ENCODE results near the genes PCDH11X, RPL36A, ARMCX2 and GPRASP3.

DNA sequence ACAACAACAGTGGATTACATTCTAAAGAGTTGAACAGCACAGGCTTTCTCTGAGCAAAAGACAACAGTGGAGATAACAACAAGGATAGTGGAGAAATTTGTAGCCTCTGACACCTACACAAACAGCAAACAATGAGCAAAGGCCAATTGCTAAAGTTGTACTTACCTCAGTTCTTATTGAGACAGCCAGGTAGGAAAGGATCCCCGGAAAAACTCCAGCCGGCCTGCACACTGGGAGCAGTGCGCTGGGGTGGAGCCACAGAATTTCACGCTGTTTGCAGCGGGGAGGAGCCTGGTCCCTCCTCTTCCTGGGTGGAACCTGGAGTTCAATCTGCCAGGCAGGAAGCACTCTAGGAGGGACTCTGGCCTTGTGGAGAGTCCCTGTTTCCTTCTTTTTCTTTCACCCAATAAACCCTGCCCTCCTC, 382.6 kb upstream of the TGIF2LX start:
- RRBS, result no CpG with 5 or more reads among the region's 5 CpGs

DNA sequence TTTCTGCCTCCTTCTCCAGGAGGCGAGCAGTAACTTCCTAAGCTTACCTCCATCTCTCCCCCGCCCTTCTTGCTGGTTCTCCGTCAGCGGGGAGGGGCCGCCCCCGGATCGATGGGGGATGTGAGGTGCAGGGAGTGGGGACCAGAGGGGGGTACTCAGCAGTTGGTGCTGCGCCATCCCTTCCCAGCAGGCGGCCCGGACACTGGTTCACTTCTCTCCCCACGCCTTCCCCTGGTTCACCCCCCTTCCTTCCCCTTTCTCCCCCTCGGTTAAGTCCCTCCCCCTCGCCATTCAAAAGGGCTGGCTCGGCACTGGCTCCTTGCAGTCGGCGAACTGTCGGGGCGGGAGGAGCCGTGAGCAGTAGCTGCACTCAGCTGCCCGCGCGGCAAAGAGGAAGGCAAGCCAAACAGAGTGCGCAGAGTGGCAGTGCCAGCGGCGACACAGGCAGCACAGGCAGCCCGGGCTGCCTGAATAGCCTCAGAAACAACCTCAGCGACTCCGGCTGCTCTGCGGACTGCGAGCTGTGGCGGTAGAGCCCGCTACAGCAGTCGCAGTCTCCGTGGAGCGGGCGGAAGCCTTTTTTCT, at the start of gene PCDH11X:
Gene PCDH11X, plus strand, starts transcription at position 322 of the 585 bp plus-strand sequence.
- RRBS, result no CpG with 5 or more reads among the region's 36 CpGs

- RRBS, result no CpG with 5 or more reads among the region's 2 CpGs
Measured at GRCh38 chrX:96885376-96885575, 1.6 kb downstream of the RPA4 start.

GRCh38 chrX:97261698-97262932, 378.4 kb downstream of the RPA4 start:
- RRBS, result no CpG with 5 or more reads among the region's 12 CpGs

DNA sequence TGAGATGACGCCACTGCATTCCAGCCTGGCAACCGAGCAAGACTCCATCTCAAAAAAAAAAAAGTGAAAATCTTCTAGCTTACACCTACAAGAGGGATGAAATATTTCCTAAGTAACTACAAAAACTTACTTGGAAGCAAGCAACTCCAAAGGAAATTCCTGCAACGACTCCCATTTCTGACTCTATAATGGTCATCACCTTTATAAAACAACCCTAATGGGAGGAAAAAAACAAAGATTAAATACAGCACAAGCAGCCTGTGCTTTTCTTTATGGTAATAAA, 4.3 kb downstream of the TSPAN6 start:
- RRBS, result no CpG with 5 or more reads among the region's 3 CpGs

DNA sequence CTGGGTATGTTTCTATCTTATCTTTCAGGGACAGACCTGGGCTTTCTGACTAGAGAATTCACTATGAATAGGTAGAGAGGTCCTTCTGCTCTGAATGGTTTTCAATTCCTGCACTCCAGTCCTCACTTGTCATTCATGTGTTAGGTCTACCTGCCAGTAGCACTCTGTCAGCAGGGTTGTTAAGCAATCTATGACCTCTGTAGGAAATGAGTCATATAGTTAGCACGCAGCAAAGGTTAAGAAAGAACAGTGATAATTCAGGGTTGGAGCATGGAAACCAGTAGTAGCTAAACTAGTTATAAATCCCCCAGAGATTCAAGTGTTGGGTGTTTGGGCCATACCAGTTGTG, 24.9 kb downstream of the ARL13A start:
- RRBS, result no CpG with 5 or more reads among the region's 1 CpG

- RRBS, result no CpG with 5 or more reads among the region's 1 CpG
Measured at GRCh38 chrX:101029127-101029690, 22.7 kb downstream of the TRMT2B start.

DNA sequence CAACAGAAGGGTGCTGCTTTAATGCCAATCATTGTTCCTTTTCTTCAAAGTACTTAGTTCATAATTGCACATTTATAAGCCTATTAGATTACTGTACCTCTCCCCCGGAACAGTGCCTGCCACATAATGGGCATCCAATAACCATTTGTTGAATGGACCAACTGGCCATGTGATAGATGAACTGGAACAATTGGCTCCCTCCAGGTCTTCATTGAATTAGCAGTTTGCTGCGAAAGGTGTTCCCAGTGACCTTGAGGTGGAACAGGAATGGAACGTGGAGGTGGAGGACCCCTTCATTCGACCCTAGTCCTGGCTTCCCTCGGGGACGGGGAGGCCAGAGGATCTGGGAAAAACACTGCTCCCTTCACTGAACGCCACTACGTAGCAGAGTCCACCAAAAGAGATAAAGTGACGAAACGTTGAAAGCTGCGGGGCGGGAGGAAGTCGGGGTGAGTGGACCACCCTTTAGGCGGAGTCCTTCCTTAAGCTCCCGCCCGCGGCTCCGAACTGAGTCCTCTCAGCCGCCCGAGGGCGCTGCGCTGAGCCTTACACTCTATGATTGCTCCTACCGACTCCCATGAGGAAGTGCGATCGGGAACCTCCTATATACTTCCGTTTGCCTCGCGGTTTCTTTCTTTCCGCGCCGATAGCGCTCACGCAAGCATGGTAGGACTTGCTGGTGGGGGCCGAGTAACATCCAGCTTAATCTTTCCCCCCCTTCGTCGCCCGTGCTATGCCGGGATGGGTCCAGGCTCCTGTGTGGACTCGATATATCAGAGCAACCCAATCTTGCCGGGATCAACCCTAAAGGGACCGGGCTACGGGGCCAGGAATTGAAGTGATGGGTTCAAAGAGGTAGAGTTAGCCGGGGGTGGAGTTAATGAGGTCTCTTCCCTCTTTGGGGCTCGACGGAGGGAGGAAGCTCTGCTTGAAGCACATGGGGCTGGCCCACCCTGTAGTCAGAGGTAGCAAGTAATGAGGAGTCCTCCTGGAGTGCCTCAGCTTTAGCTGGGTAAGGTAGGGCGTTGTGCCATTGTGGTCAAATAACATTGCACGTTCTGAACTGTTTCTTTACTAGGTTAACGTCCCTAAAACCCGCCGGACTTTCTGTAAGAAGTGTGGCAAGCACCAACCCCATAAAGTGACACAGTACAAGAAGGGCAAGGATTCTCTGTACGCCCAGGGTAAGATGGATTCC, at the start of gene RPL36A:
Gene RPL36A, plus strand, starts transcription at position 631 of the 1,198 bp plus-strand sequence.
- RRBS, result no CpG with 5 or more reads among the region's 51 CpGs

DNA sequence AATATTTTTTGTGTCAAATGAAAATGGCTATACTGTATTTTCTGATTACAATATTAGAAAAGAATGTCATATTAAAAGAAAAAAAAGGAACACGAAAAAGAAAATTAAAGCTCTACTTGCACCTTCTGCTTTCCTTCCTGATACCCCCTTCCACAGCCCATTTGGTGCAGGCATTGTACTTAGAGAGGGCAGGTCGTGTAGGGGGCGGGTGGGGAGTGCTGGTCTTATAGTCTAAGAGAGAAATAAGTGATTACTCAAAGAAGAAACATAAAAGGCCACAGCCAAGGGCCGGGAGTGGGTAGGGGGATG, 459 bp upstream of the ARMCX4 start:
- RRBS, result no CpG with 5 or more reads among the region's 4 CpGs

GRCh38 chrX:101628022-101628665, 5.2 kb downstream of the ARMCX3 start:
- RRBS, result no CpG with 5 or more reads among the region's 1 CpG

GRCh38 chrX:101659004-101660316, at the start of gene ARMCX2:
Gene ARMCX2, minus strand, starts transcription at chrX:101659850.
- RRBS, result no CpG with 5 or more reads among the region's 47 CpGs

- RRBS, result no CpG with 5 or more reads among the region's 5 CpGs
Measured at GRCh38 chrX:101883595-101884210, 48.1 kb downstream of the ZMAT1 start.

DNA sequence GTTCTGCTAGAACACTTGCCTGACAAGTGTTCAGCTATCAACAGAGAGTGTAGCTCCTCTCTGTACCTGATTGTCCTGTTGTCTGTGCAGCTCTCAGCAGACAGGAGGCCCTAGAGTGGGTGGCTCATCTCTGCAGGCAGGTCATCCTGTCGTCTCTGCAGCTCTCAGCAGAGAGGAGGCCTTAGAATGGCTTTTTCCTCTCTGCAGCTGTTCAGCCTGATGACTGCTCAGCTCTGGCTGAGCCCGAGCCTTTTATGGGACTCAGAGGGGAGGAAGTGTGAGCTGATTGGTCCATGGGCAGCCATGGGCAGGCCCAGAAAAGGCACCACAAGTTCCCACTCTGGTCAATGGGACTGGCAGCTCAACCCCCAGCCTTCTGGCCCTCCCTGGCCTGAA, 92.2 kb downstream of the NXF2 start:
- RRBS, result no CpG with 5 or more reads among the region's 2 CpGs

- RRBS, result 4% methylated on average over 14 of the region's 58 CpGs
Measured at GRCh38 chrX:102712599-102713387, 545 bp downstream of the GPRASP2 start.

- RRBS, result no CpG with 5 or more reads among the region's 18 CpGs
Measured at GRCh38 chrX:102720344-102720858, at the start of gene GPRASP3. Gene GPRASP3, plus strand, starts transcription at chrX:102720743.

DNA sequence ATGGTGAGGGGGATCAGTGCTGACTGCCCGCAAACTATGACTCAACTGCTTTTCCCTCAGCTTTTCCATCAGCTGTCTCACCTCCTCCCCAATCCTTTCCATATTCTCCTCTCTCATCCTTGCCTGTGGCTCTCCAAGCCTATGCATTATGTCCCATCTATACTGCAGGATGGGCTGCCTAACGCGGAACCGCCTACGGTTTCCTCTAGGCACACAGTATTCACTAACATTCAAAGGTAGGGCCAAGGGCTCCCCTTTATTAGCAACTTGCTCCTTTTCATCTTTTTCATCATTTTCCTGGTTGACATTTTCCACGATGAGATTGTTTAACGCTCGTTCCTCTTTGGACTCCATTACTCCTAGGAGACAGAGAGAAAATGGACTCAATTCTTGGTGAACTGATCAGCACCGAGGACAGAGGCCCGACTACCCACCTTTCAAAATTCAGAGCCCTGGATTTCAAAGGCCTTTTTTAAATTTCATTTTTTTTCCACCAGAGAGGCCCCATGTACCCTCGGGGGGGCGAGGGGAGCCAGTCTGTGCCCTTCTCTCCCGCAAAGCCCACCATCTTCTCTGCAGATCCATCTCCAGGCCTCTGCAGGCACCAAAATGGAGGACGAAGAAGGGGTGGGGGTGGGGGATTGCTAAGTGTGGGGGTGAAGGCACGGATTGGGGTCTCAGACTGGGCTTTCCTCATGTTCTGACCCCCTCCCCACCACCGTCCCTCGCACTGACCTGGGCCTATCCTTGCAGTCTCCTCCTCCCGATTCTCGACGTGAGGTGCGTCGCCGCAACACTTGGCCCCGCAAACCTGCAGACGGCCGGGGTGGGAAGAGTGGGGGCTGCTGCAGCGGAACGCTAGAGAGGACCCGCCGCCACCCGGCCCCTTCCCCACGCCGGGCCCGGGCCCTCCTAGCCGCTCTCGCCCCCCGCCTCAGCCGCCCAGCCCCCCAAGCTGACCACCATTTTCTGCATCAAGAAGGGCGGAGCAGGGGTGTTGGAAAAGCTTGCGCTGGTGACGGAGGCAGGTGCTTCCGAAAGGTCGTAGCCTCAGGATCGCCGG, 836 bp downstream of the BEX2 start:
- RRBS, result 5% methylated on average over 3 of the region's 45 CpGs

GRCh38 chrX:103687129-103687655, 693 bp upstream of the MORF4L2 start:
- RRBS, result no CpG with 5 or more reads among the region's 39 CpGs

DNA sequence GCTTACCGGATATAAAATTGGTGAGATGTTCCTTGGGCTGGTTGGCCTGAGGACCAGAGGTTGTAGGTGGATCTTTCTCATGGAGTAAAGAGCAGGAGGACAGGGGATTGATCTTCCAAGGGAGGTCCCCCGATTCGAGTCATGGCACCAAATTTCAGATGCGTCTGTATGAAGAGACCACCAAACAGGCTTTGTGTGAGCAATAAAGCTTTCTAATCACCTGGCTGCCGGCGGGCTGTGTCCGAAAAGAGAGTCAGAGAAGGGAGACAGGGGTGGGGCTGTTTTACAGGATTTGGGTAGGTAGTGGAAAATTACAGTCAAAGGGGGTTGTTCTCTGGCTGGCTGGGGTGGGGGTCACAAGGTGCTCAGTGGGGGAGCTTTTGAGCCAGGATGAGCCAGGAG, 9.9 kb upstream of the PLP1 start:
- RRBS, result no CpG with 5 or more reads among the region's 7 CpGs

DNA sequence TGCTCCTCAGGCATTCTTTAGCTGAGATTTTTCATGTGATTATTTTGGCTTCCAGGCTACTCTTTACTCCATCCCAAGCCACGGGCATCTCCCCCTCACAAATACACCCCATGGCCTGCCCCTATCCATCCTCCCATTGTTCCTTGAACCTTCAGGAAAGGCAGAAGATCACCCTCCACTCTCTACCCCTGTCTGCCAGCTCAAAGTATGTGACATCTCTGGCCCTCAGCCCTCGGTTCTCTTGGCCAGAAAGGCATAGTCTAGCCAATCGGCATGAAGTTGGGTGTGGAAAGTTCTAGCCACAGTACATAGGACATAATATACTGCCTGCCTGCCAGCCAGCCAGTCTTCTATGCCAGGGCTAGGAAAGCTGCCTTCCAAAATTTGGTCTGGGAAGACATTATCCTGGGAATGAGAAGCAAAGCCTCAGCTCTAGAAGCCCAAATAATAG, 3.2 kb upstream of the PLP1 start:
- RRBS, result no CpG with 5 or more reads among the region's 3 CpGs

Measured in UCH-1 (cell line).